MCF 10A (cell line): ENCODE measurements around a stretch of chr19.

DNA sequence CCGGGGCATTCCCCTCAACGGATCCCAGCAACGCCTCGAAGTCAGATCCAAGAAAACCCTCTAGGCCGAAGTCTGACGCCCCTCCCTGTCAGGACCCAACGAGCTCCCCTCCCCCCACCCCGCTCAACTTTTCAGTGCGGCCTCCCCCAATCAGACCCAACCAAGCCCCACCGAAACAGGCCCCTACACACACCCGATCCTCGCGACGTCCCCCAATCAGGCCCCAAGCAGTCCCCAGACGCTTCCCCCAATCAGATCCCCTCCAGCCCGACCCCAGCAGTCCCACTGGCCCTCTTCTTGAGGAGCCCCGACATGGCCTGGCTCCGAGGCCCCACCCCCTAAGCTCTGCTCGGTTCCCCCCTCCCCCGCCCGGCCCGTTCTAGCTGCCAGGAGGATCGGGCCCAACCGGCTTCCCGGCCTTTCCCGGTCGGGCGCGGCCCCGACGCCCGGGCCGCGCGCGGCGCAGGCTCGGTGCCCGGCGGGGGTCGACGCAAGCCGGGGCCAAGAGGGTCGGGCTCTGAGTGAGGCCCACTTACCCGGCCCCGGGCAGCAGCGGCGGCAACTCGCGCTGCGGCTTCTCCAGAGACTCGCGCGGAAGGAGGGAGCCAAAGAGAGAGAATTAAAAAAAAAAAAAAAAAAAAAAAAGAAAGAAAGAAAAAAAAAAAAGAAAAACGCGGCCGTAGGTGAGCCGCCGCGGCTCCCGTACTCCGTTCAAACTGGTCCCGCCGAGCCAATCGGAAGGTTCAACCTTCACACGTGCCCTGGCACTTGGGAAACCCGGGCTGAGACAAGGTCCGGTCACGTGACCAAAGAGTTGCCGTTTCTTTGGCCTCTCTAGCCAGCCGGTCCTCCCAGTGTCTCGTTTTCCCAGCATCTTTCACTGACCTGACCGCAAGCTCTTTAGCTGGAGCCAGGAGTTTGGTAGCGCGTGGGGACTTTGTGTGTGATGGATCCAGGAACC is 1.5 kb downstream of the TNPO2 start:
- PRO-cap = bidirectional peak, plus-strand start at position 377 of the sequence, minus-strand start at position 319 of the sequence; bidirectional peak, plus-strand start outside the sequence, minus-strand start at position 736 of the sequence
- RRBS = no CpG with 5 or more reads among the region's 75 CpGs

- PRO-cap = no peak
- RRBS = no CpG with 5 or more reads among the region's 6 CpGs
These were observed 7.1 kb downstream of the BEST2 start for GRCh38 chr19:12758613-12759096.

GRCh38 chr19:12774546-12774973 is 792 bp downstream of the HOOK2 start:
- PRO-cap = no peak
- RRBS = no CpG with 5 or more reads among the region's 12 CpGs

DNA sequence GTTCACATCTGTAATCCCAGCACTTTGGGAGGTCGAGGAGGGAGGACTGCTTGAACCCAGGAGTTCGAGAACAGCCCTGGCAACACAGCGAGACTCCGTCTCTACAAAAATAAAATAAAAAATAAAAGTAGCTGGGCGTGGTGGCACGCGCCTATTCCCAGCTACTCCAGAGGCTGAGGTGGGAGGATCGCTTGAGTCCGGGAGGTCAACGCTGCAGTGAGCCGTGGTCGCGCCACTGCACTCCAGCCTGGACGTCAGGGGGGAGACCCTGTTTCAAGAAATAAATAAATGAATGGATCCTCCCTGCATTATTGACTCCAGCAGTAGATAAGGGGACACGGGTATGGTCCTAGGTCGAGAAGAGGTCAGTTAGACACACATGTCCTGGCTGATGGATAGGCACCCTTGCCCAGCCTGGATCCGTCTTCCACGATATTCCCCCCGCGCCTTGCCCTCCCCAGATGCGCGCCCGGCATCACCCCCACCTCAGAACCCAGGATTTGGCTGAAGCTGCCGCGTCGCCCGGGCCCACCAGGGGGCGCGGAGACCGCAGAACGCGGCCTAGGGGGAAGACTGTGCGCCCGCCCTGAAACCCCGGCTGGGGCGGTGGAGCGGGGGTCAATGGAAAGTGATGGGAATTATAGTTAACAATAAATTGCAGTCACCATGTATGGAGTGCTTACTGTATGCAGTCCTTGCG is 2.0 kb upstream of the HOOK2 start:
- PRO-cap = bidirectional peak, plus-strand start at position 590 of the sequence, minus-strand start at position 332 of the sequence
- RRBS = under 1% methylated on average over 13 of the region's 38 CpGs

- PRO-cap = no peak
- RRBS = no CpG with 5 or more reads among the region's 2 CpGs
These were observed 3.3 kb upstream of the JUNB start for GRCh38 chr19:12787992-12788294.

GRCh38 chr19:12789217-12789773 is 2.0 kb upstream of the JUNB start:
- PRO-cap = bidirectional peak, plus-strand start at chr19:12789294, minus-strand start at chr19:12789303; bidirectional peak, plus-strand start at chr19:12789570, minus-strand start at chr19:12789642
- RRBS = under 1% methylated on average over 19 of the region's 32 CpGs

GRCh38 chr19:12791705-12791874 is 304 bp downstream of the JUNB start:
- PRO-cap = no peak
- RRBS = under 1% methylated on average over 15 of the region's 15 CpGs

- PRO-cap = no peak
- RRBS = no CpG with 5 or more reads among the region's 13 CpGs
These were observed 6.6 kb downstream of the GCDH start for GRCh38 chr19:12897586-12897937.

DNA sequence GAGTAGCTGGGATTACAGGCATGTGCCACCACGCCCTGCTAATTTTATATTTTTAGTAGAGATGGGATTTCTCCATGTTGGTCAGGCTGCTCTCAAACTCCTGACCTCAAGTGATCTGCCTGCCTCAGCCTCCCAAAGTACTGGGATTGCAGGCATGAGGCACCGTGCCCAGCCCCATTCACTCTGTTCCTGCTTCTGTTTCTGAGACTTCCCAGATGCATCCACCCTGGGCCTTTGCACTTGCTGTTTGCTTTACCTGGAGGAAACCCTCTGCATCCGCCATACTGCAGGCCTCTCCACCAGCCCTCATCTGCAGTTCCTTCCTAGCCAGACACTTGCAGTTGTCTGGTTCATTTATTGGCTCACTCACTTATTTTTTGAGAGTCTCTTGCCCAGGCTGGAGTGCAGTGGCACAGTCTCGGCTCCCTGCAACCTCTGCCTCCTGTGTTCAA is 5.4 kb downstream of the GADD45GIP1 start:
- PRO-cap = no peak
- RRBS = no CpG with 5 or more reads among the region's 4 CpGs

DNA sequence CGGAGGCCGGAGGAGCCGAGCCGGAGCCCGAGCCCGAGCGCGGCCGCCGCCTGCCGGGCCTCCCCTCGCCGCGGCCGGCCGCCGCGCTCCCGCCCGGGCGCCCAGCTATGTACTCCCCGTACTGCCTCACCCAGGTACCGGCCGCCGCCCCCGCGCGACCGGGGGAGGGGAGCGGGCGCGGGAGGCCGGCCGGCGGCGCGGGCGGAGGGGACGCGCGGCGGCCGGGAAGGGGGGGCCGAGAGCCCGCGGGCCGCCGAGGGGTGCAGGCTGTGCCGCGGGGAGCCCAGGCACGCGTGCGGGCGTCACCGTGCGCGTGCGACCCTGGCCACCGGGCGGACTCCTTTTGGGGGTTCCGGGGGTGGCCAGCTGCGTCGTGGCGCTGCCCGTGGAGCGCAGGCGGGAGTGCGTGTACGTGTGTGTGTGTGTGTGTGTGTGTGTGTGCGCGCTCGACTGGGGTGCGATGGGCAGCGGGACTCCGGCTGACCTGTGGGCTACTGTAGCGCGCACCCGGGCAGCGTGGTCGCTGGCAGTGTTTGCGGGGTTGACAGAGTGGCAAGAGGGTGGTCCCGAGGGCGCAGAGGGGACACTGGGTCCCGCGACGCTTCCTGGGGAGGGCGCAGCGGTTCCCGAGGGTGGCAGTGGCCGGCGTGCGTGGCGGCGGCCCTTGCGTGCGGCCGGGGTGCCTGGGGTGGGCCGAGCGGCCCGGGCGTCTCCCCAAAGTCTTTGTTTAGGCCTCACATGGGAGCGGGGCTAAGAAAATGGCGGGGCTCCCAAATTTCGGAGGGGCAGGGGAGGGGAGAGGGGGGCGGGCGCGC is 663 bp downstream of the NFIX start:
- PRO-cap = bidirectional peak, plus-strand start at position 238 of the sequence, minus-strand start at position 109 of the sequence
- RRBS = 0% methylated on average over 2 of the region's 107 CpGs

- PRO-cap = no peak
- RRBS = 87% methylated on average over 10 of the region's 27 CpGs
These were observed 11.5 kb downstream of the NFIX start for GRCh38 chr19:13006571-13007322.

GRCh38 chr19:13010743-13011303 is 15.5 kb downstream of the NFIX start:
- PRO-cap = no peak
- RRBS = no CpG with 5 or more reads among the region's 29 CpGs

GRCh38 chr19:13011731-13012467 is 16.6 kb downstream of the NFIX start:
- PRO-cap = no peak
- RRBS = 98% methylated on average over 12 of the region's 58 CpGs

- PRO-cap = no peak
- RRBS = 27% methylated on average over 15 of the region's 75 CpGs
These were observed 29.4 kb downstream of the NFIX start for GRCh38 chr19:13024266-13025496.

DNA sequence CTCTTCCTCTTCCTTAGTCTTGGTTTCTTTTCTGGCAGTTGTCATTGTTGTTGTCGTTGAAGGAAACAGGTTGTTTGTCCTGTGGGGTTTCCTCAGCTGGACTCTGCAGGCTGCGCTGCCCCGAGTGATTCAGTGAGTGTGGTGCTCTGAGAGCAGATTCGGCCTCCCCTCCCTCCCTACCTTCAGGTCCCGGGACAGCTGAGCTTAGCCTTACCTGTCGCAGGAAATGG is 34.1 kb downstream of the NFIX start:
- PRO-cap = no peak
- RRBS = no CpG with 5 or more reads among the region's 6 CpGs

GRCh38 chr19:13043783-13044413 is 48.6 kb downstream of the NFIX start:
- PRO-cap = no peak
- RRBS = no CpG with 5 or more reads among the region's 13 CpGs

GRCh38 chr19:13072950-13073398 is 29.7 kb downstream of the LYL1 start:
- PRO-cap = no peak
- RRBS = no CpG with 5 or more reads among the region's 5 CpGs

- PRO-cap = no peak
- RRBS = no CpG with 5 or more reads among the region's 10 CpGs
These were observed 12.6 kb downstream of the LYL1 start for GRCh38 chr19:13090100-13090493.

DNA sequence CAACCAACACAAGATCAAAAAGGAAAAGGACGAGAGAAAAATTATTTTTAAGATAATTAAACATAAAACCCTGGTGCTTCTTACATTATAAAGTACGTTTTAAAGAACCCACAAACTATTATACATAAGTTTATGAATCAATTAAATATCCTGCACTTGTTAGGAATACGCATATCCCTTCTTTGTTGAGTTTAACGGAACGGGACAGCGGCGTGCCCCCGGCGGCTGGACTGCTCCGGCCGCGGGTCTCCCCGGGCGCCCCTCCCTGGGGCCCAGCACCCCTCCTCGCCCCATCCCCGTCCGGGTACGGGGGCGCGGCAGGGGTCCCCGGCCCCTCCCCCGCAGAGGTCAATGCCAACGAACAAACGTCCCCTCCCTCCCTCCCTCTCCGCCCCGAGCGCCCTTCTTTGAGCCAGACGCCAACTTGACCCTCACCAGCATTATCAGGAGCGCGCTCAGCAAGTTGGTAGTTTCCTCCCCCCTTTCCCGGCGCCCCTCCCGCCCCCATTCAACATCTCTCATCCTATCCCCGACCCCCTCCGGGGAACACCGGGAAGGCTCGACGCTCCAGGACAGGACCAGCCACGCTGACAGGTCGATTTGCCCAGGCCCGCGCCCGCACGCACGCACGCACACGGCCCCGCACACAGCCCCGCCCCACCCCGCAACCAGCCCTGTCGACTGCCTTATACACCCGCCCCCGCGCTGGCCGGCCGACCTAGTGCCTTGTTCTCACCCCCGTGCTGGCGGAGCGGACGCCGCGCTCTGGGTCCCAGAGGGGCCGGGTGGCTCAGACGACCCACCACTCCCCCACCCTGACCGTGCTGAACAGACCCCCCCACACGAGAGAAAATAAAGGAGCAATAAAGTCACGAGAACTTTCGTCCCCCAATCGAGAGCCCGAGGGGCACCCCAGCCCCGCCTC is 5.1 kb downstream of the LYL1 start:
- PRO-cap = no peak
- RRBS = 78% methylated on average over 10 of the region's 71 CpGs

- PRO-cap = no peak
- RRBS = 96% methylated on average over 2 of the region's 40 CpGs
These were observed 12.0 kb downstream of the STX10 start for GRCh38 chr19:13138012-13138736.